Left colon (tissue), 1 donor: ENCODE results near the gene S100P.

DNA sequence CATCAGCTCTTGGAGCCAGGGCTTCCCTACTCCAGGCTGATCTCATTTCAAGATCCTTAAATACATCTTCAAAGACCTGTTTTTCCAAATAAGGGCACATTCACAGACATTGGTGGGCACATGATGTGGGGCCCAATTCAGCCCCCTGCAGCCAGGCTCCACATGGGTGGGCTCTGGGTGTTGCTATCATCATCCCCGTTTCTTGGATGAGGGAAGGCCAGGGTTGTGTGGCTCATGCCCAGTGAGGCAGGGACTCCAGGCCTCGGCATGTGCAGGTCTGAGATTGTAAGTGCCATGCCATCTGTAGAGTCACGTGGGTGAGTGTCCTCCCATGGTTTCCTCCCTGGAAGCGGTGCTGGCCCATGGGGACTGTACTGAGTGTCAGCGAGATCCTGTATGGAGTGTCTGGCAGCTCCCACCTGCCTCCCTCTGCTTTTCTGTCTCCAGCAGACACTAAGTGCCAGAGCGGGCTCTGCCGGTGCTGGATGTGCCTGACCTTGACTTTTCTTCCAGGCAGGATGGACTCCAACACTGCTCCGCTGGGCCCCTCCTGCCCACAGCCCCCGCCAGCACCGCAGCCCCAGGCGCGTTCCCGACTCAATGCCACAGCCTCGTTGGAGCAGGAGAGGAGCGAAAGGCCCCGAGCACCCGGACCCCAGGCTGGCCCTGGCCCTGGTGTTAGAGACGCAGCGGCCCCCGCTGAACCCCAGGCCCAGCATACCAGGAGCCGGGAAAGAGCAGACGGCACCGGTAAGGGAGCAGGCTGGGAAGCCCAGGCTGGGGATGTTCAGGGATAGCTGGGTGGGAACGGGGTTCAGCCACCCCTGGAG lies 7.5 kb downstream of the WFS1 start:
- PRO-cap, result no peak

DNA sequence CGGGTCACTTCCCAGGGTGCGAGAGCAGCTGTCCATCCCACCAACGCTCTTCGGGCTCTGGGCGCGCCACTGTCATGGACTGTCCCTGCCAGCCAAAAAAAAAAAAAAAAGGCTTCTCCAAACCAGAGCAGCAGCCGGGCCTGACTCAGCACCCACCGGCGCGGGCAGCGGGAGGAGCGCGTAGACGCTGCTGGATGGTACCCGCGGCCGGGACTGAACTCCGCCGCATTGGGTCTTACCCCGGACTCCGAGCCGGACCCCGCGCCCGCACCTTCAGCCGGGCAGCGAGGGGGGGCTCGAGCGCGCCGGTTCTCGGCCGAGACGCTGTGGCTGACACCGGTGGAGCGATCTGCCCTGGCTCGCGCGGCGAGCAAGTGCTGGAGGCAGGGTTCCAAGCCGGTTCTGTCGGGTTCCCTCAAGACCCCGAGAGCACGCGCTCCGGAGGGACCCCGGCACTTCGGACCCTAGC lies 12.1 kb upstream of the MAN2B2 start:
- PRO-cap, result no peak

DNA sequence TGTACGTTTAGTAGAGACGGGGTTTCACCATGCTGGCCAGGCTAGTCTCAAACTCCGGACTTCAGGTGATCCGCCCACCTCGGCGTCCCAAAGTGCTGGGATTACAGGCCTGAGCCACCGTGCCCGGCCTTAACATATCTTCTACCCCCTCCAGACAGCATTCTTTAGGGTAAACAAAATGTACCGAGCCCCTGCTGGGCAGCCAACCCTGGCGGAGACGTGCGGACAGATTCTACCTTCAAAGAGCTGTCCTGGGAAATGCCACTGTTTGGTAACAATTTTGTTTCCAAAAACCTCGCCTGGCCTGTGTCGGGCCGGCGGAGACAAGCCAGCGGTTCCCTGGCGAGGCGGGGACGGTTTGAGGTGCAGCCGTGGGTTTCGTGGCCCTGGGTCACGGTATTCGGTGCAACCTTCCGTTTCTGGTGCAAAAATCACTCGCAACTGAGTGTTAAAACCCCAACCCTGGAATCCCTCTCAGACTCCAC lies 16.6 kb upstream of the ENSG00000170846 start:
- PRO-cap, result unidirectional peak, plus-strand start at position 290 of the sequence

- PRO-cap, result bidirectional peak, plus-strand start at chr4:6693880, minus-strand start at chr4:6693671; unidirectional peak, plus-strand start at chr4:6694197
Measured at GRCh38 chr4:6693184-6694342, at the start of gene S100P. Gene S100P (plus strand): TSS chr4:6693878.

DNA sequence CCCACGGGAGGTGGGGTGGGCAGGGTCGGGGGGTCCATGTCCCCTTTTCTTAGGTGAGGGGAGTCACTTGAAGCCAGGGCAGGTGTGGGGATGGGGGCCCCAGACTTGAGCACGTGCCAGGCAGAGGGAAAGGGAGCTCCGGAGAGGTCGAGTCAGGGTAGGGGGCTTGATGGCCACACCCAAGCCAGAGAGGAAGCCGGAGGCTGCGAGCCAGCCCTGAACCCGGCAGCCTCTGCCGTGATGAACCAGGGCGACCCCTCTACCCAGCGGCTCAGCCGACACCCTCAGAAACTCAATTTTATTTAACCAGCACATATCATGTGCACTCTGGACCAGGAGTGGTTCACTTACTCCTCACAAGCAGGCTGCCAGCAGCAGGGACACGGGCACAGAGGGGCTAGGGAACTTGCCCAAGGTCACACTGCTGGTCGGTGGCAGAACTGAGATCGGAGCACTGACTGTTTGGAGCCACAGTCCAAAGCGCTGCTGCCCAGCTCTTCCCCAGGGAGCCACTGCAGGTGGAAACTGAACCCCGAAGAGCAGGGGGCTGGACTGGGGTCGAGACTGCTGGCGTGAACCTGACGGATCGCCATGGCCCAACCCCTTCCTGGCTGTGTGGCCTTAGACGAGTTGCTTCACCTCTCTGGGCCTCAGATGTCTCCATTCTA lies 32.4 kb upstream of the KIAA0232 start:
- PRO-cap, result no peak

GRCh38 chr4:6910484-6910943 lies 888 bp downstream of the TBC1D14 start:
- PRO-cap, result unidirectional peak, minus-strand start at chr4:6910658; unidirectional peak, minus-strand start at chr4:6910699

DNA sequence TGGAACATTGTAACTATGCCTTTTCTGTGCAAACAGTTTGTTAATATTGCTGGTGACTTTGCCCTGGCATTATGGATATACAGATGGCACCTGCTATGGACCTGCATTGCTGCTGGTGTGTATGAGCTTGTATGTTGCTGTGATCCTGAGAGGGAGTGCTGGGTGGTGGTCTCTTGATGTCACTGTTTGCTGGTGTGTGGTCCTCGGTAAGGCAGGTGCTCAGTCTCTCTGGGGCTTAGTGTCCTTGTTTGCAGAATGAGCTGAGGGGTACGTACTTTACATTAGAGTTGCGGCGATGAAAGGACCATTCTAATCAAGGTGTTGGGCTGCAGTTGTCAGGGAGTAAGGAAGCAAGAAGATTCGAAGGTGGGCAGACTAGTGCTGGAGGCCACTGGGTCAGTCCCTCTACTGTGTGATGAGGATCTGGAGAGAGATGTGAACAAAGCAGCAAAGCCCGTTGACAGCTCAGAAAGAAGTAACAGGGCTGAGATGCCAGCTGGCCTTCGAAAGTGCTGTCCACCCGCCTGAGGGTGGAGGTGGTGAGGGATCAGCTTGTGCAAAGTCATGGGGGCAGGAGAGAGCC lies 19.4 kb downstream of the TBC1D14 start:
- PRO-cap, result no peak

GRCh38 chr4:6976202-6976675 lies 66.6 kb downstream of the CCDC96 start:
- PRO-cap, result no peak

DNA sequence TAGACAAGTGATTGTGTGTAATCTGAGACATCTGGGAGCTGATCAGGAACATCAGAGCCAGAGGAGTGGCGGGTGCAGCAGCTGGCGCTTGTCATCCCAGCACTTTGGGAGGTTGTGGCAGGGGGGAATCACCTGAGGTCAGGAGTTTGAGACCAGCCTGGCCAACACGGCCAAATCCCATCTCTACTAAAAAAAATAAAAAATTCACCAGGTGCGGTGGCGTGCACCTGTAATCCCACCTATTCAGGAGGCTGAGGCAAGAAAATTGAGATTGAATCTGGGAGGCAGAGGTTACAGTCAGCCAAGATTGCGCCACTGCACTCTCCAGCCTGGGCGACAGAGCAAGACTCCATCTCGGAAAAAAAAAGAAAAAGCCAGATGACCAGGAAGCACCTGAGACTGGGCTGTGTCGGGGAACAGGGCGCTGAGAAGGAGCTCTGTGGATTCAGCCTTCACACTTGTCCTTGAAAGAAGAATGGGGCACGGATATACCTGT lies 39.1 kb downstream of the CCDC96 start:
- PRO-cap, result no peak

- PRO-cap, result no peak
Measured at GRCh38 chr4:7030348-7031164, 12.2 kb downstream of the CCDC96 start.

- PRO-cap, result no peak
Measured at GRCh38 chr4:7054657-7055257, 11.6 kb downstream of the TADA2B start.

DNA sequence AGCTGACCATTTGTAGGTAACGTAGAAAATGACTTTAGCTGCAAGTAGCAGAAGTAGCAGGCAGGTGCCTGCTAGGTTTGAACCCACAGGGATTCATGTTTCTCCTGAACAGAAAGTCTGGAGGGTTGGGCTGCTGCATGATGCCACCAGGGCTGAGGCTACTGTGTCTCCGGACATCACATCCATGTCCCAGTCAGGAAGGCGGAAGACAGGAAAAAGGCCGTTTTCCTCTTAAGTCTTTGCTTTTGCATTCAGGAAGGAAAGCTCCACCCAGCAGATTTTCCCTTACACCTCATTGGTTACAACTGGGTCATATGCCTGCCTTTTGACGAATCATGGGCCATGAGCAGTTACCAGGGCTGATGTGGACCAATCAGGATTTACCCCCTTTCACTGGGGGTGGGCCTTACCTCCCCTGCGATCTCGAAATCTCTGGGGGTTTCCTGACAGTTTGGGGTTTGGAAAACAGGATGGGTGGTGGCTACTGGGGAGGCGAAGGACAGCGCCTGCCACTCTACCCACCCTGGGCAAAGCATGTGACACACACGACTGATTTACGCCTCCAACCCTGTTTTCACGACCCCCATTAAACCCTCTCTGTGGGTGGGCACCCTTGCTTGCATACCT lies 52.5 kb upstream of the GRPEL1 start:
- PRO-cap, result no peak

- PRO-cap, result no peak
Measured at GRCh38 chr4:7276547-7276896, 84.2 kb downstream of the SORCS2 start.

- PRO-cap, result no peak
Measured at GRCh38 chr4:7335371-7335690, 99.4 kb downstream of the PSAPL1 start.

GRCh38 chr4:7596521-7596888 lies 161.8 kb upstream of the PSAPL1 start:
- PRO-cap, result no peak

GRCh38 chr4:7646231-7647265 lies 211.8 kb upstream of the PSAPL1 start:
- PRO-cap, result no peak

DNA sequence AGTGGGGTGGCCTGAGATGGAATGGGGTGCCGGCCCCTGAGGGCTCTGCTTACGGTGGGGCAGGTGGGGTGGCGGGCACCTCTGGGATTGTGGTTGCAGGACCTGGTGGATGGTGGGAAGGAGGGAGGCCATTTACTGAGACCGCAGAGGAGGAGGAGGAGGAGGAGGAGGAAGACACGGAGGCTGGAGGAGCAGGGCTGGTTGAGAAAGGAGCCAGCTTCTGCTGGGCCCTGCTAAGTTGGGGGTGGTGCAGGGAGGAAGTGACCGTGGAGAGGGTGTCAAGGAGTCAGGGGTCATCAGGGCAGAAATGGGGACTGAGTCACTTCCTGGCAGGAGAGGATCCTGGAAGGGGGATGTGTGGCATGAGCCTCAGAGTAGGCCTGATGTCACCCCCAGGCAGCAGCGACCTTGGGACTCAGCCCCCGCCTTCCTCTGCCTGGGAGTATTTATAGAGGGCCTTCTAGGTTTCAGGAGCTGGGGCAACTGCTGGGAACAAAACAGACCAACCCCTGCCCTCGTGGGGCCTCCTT lies 213.4 kb upstream of the PSAPL1 start:
- PRO-cap, result unidirectional peak, plus-strand start at position 473 of the sequence

DNA sequence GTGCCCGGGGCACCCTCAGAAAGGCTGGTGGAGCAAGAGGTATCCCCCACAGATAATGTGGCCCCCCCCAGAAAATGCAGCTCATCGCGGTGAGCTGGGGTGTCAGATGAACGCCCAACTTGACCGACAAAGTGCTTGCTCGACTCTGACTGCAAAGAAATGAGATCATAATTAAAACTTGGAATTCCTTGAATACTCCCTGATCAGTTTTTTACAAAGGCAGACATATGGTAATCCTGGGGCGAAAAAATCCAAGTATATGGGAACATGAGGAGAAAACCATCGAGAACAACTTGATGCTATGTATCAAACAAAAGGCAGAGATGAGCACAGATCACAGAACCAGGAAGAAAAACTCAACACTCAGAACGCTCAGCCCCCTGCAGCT lies 127.4 kb downstream of the AFAP1 start:
- PRO-cap, result no peak

DNA sequence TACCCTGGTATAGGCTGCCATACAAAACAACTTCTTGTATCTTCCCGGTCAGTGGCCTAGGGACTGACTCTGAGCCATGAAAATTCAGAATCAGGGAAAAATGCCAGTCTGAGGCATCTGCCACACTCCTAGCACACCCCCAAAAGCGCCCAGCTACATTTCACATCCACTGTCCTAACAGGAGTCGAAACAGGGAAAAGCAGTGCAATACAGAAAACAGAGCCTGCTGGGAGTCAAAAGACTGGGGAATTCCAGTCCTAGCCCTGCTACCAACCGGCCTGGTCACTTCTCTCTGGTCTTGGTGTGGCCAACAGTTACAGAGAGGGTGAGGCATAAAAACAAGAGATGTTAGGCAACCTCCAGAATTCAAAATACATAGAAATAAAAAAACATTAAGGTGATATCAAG lies 29.6 kb downstream of the AFAP1 start:
- PRO-cap, result no peak

DNA sequence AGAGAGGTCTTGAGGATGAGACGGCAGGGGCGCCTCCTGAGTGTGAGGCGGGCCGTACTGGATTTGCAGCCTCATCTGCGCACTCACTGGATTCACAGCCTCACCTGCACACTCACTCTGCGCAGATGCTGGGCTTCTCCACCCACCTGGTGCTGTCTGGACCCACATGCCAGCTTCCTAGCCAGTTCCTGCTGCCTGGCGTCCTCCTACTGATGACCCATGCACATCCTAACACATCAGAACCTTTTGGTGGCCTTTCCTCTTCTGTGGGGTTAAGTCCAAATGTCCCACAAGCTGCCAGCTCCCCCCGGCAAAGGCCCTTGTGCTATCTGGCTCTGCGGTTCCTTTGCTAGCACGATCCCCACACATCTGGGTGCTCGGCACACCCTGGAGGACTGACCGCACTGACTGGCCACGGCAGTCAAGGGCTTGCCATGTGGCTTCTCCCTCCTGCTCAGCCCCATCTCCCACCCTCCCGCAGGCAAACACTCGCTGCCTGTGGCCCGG lies 39.3 kb upstream of the AFAP1 start:
- PRO-cap, result bidirectional peak, plus-strand start at position 184 of the sequence, minus-strand start at position 77 of the sequence; bidirectional peak, plus-strand start at position 383 of the sequence, minus-strand start at position 397 of the sequence